SEM (cell line): ENCODE measurements around a stretch of chr2.

GRCh38 chr2:11020-11597 is 35.2 kb downstream of the FAM110C start:
- PRO-cap = no peak

DNA sequence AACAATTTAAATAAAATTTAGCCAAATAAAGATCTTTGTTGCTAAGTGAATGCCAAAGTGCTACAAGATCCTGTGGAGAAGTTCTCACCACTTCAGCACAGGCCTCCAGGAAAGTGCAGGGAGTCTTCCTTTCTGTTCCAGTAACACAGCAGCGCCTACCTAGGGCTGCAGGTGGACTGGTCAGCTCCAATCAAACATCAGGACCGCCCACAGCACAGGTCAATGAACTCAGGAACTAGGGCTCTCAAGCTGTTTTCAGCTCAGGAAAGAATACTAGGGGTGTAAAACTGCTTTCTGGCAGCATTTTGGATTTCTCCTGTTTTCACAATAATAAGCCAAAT is 1.5 kb downstream of the FAM110C start:
- PRO-cap = no peak

- PRO-cap = no peak
Measured at GRCh38 chr2:263185-263522, 678 bp downstream of the SH3YL1 start.

- PRO-cap = no peak
Measured at GRCh38 chr2:288518-289378, 857 bp upstream of the ALKAL2 start.

GRCh38 chr2:674571-675609 is 2.3 kb downstream of the TMEM18 start:
- PRO-cap = no peak

- PRO-cap = no peak
Measured at GRCh38 chr2:691762-692117, 14.5 kb upstream of the TMEM18 start.

DNA sequence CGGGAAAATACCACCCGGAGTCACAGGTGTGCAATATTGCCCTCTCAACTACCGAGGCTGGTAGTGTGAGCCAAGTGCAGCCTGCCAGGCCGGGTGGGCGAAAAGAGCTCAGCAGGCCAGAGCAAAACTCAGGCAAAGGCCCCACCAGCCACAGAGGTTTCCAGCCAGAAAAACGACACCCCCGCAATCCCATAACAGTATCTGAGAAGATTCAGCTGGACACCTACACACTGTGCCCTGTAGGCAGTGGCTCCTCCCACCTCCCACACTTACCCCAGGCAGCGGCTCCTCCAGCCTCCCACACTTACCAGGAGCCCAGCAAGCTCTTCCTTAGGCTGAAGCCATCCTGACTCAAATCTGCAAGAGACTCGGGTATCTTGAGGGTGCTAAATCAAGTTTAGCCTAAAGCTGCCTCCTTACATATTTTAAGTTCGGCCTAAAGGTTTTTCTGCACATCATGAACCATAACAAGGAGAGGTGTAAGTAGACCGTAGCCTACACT is 15.6 kb upstream of the TMEM18 start:
- PRO-cap = no peak

GRCh38 chr2:855084-855734 is 95.4 kb upstream of the SNTG2 start:
- PRO-cap = no peak

GRCh38 chr2:1518890-1519448 is 105.7 kb downstream of the TPO start:
- PRO-cap = no peak

- PRO-cap = no peak
Measured at GRCh38 chr2:1645341-1646065, 98.8 kb downstream of the PXDN start.

DNA sequence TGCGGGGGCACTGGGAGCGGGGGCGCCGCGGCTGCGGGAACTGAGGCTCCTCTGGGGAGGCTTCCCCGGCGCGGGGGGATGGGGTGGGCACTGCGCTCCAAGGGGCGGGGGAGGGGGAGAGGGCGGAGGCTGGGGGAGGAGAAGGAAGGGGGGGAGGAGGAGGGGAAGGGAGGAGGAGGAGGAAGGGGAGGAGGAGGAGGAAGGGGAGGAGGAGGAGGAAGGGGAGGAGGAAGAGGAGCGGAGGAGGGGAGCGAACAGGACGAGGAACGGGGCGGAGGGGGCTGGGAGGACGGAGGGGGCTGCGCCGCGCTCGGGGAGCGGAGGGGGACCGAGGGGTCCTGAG is 845 bp downstream of the PXDN start:
- PRO-cap = no peak

GRCh38 chr2:1818621-1818889 is 74.2 kb upstream of the PXDN start:
- PRO-cap = no peak

GRCh38 chr2:2249921-2250210 is 81.2 kb downstream of the MYT1L start:
- PRO-cap = no peak

- PRO-cap = no peak
Measured at GRCh38 chr2:3337822-3338297, 39.8 kb downstream of the EIPR1 start.

GRCh38 chr2:3369058-3369525 is 8.5 kb downstream of the EIPR1 start:
- PRO-cap = no peak

- PRO-cap = no peak
Measured at GRCh38 chr2:3424523-3425261, 45.2 kb downstream of the TRAPPC12 start.

DNA sequence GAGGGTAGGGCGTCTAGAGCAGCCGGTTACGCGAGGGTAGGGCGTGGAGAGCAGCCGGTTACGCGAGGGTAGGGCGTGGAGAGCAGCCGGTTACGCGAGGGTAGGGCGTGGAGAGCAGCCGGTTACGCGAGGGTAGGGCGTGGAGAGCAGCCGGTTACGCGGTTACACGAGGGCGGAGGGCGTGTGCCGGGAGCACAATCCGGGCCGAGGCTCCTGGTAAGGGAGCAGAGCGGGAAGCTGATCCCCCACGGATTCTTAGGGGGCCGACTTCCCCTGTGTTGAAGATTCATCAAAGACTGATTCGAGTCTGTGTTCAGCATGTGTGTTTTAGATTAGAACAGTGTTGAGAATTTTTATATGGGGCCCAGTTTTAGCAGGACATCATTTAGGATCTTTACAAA is 69.1 kb downstream of the TRAPPC12 start:
- PRO-cap = no peak

DNA sequence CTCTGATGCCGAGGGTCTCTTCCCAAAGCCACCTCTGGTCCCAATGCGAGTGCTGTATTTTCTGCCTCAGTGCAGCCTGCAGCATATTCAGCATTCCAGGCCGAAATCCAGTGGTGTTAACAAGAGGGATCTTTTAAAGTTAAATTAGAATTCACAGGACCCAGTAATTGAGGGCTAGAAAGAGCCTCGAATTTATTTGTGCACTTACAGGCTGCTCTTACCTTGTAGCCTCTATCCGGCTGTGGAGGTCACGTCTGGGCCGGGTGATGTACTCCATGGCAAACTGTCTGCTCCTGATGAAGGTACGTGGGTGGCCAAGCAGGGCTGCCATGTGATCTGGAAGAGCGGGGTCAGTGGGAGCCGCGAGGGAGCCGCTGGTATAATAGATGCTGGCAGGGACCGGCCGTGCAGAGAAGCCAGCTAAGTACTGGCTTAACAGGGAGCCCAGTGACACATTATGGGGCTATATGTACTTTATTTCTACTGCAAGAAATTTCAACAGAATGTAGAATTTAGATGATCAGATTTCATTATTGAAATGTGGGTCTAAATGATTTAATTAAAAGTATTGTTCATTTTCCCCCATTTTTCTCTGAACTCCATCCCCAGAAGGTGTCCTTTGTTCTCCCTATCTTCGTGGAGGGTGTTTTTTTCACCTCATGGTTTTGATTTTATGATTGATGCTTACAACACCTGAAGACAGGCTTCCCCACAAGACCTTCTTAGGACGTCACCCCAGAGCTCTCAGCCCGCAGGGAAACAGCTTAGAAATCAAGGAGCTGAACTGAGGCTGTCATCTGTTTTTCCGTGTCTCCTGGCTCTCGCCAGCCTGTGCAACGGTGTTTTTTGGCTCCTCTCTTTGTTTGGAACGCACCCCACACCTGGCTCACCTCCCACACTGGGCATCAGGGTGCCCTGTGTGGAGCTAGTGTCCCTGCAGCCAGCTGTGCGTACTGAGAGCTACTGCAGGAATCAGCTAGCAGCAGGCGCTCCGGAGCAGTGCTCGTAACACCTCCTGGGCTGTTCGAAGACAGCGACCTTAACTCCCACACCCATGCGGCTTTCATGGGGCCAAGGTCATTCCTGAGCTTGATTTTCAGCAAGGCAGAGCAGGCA is 58.9 kb downstream of the ADI1 start:
- PRO-cap = no peak

DNA sequence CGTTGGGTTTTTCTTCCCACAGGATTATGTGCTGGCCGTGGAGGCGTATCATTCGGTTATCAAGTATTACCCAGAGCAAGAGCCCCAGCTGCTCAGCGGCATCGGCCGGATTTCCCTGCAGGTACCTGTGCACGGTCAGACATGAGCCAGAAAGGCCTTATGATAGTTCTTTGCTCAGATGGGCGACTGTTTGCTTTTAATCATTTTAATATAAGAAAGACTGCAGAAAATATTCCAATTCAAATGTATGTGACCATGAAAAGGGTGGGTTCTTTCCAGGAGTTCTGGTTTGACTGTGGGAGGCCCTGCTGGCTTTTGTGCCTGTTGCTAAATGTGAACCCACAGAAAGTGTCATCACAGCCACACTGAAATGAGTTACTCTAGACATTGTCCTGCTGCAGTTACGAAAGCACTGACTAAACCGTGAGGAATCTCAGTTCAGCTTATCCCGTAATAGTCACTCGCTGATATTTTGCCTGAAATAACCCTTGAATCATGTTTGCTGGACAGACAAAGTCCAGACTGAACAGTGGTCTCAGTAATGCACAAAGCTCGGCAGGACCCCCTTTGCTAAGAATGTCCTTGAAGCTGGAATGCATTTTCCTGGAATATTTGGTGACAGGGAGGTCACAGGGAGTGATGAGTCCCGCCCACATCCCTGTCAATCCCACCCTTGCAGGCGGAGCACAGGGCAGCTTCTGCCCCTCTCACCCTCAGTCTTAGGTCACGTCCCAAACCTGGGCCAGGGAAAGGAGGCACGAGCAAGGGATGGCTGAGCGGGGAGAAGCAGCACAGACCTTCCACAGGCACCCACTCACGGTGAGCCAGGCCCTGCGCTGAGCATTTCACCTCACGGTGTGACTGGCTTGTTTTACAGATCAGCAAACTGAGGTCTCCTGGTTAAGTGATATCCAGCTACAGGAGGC is 53.5 kb downstream of the ADI1 start:
- PRO-cap = no peak

DNA sequence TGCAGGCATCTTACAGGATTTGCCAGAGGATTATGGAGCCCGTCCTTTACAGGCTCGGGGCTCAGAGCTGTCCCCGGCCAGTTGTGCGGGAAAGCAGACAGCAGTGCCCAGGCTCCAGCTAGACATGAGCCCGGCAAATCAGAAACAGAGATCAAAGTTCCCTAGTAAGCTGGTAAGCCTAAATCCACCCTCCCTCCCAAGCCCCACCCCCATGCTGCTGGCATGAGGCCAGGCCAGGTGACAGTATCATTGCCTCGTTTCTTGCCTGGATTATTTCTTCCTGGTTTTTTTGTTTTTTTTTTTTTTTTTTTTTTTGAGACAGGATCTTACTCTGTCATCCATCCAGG is 38.7 kb downstream of the ADI1 start:
- PRO-cap = no peak